GM12878 (cell line): ENCODE data around the genes ELOVL4 and TPBG.

- RAMPAGE, long total RNA = no peak
- RRBS, 2 experiments = no CpG with 5 or more reads among the region's 4 CpGs
CAGE:
- cytosol, long polyA minus RNA = no peak
- cytosol, long polyA plus RNA = no peak
- long polyA plus RNA = start-site peak on the minus strand at chr6:79064123-79064533, 44 and 32 reads in 2 replicates
- nucleolus, long total RNA = no peak
- nucleus, long polyA plus RNA = no peak
- nucleus, long total RNA = no peak
These were observed 13.9 kb downstream of the PHIP start for GRCh38 chr6:79064083-79064636.

GRCh38 chr6:79079794-79080098, 1.7 kb upstream of the PHIP start:
- RAMPAGE, long total RNA = no peak
CAGE:
- cytosol, long polyA minus RNA = no peak
- cytosol, long polyA plus RNA = no peak
- long polyA plus RNA = no peak
- nucleolus, long total RNA = no peak
- nucleus, long polyA plus RNA = no peak
- nucleus, long total RNA = no peak

GRCh38 chr6:79538350-79539016, 1.3 kb upstream of the LCA5 start:
- RAMPAGE, long total RNA = no peak
- RRBS, 2 experiments = no CpG with 5 or more reads among the region's 11 CpGs
CAGE:
- cytosol, long polyA minus RNA = no peak
- cytosol, long polyA plus RNA = no peak
- long polyA plus RNA = no peak
- nucleolus, long total RNA = no peak
- nucleus, long polyA plus RNA = no peak
- nucleus, long total RNA = no peak

DNA sequence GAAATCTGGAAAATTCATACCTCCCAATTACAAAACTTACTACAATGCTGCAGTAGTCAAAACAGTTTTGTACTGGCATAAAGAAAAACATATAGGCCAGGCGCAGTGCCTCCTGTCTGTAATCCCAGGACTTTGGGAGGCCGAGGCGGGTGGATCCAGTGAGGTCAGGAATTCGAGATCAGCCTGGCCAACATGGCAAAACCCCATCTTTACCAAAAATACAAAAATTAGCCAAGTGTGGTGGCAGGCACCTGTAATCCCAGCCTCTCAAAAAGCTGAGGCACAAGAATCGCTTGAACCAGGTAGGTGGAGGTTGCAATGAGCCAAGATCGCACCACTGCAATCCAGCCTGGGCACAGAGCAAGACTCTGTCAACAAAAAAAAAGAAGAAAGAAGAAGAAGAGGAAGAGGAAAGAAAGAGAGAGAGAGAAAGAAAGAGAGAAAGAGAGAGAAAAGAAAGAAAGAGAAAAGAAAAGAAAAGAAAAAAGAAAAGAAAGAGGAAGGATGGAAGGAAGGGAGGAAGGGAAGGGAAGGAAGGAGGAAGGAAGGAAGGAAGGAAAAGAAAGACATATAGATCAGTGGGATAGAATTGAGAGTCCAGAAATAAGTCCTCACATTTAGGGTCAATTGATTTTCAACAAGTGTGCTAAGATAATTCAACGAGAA, 34.1 kb upstream of the SH3BGRL2 start:
- RAMPAGE, long total RNA = no peak
- RRBS, 2 experiments = no CpG with 5 or more reads among the region's 7 CpGs
CAGE:
- cytosol, long polyA minus RNA = no peak
- cytosol, long polyA plus RNA = no peak
- long polyA plus RNA = no peak
- nucleolus, long total RNA = no peak
- nucleus, long polyA plus RNA = no peak
- nucleus, long total RNA = no peak

- RAMPAGE, long total RNA = no peak
- RRBS, 2 experiments = 5% methylated on average over 27 to 31 of the region's 68 CpGs
CAGE:
- cytosol, long polyA minus RNA = no peak
- cytosol, long polyA plus RNA = no peak
- long polyA plus RNA = no peak
- nucleolus, long total RNA = no peak
- nucleus, long polyA plus RNA = no peak
- nucleus, long total RNA = no peak
These were observed at the start of gene ELOVL4 for GRCh38 chr6:79947321-79948015. TSS of gene ELOVL4 (minus strand) at chr6:79947553.

GRCh38 chr6:81748366-81748996, 4.0 kb downstream of the TENT5A start:
- RAMPAGE, long total RNA = no peak
- RRBS, 2 experiments = no CpG with 5 or more reads among the region's 1 CpG
CAGE:
- cytosol, long polyA minus RNA = no peak
- cytosol, long polyA plus RNA = no peak
- long polyA plus RNA = no peak
- nucleolus, long total RNA = no peak
- nucleus, long polyA plus RNA = no peak
- nucleus, long total RNA = no peak

DNA sequence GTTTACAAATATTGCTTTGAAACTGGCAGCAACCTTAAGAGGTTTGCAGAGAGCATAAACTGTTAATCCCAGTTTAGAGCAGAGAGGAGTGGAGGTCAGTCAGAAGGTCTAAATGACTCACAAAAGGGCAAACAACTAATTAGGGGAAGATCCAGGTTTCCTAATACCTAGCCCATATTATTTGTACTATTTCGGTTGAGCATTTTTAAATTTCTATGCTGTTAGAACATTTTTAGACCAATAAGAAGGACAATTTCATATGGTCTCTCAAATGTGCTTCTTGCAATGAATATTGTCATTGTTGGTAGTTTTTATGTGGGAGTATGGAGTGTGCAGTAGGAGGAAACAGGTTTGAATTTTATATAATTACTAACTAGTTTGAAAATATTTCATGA, 35.4 kb upstream of the TENT5A start:
- RAMPAGE, long total RNA = no peak
- RRBS, 2 experiments = no CpG with 5 or more reads among the region's 1 CpG
CAGE:
- cytosol, long polyA minus RNA = no peak
- cytosol, long polyA plus RNA = no peak
- long polyA plus RNA = no peak
- nucleolus, long total RNA = no peak
- nucleus, long polyA plus RNA = no peak
- nucleus, long total RNA = no peak

- RAMPAGE, long total RNA = no peak
- RRBS, 2 experiments = no CpG with 5 or more reads among the region's 5 CpGs
CAGE:
- cytosol, long polyA minus RNA = no peak
- cytosol, long polyA plus RNA = no peak
- long polyA plus RNA = no peak
- nucleolus, long total RNA = no peak
- nucleus, long polyA plus RNA = no peak
- nucleus, long total RNA = no peak
These were observed 139.5 kb upstream of the TENT5A start for GRCh38 chr6:81891903-81892362.

DNA sequence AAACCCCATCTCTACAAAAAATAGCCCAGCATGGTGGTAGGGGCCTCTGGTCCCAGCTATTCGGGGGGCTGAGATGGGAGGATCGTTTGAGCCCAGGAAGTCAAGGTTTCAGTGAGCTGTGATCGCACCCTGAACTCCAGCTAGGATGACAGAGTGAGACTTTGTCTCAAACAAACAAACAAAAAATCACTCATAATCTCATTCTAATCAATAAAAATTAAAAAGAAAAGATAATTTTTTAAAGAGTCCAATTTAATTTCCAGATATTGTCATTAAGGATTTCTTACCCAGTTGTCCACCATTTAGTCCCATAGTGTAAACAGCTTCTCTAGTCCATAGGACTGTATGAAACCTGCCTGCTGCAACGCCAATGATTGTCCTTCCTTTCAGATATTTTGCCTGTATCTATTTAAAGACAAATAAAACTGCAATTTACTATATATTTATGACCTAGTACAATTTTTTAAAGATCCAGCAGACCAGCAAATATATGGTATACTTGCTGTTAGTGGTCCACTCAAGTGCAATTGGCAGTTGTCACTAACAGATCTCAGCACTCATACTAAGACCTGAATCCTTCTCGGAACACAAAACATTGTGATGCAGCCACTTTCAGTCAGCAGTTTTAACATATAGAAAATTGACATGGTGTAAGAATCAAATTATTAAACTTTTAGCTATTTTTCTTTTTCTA, 23.6 kb downstream of the IBTK start:
- RAMPAGE, long total RNA = no peak
- RRBS, 2 experiments = no CpG with 5 or more reads among the region's 5 CpGs
CAGE:
- cytosol, long polyA minus RNA = no peak
- cytosol, long polyA plus RNA = no peak
- long polyA plus RNA = no peak
- nucleolus, long total RNA = no peak
- nucleus, long polyA plus RNA = no peak
- nucleus, long total RNA = no peak

GRCh38 chr6:82363580-82363956, at the start of gene TPBG:
TSS of gene TPBG (plus strand) at chr6:82363817.
- RAMPAGE, long total RNA = no peak
- RRBS, 2 experiments = 4 to 27% methylated on average over 14 of the region's 33 CpGs
CAGE:
- cytosol, long polyA minus RNA = start-site peak on the plus strand at chr6:82363684-82363690, 16 reads; start-site peak on the plus strand at chr6:82363821-82363848, 42 reads
- cytosol, long polyA plus RNA = no peak
- long polyA plus RNA = no peak
- nucleolus, long total RNA = start-site peak on the plus strand at chr6:82363849-82363871, 34 reads
- nucleus, long polyA plus RNA = no peak
- nucleus, long total RNA = no peak

DNA sequence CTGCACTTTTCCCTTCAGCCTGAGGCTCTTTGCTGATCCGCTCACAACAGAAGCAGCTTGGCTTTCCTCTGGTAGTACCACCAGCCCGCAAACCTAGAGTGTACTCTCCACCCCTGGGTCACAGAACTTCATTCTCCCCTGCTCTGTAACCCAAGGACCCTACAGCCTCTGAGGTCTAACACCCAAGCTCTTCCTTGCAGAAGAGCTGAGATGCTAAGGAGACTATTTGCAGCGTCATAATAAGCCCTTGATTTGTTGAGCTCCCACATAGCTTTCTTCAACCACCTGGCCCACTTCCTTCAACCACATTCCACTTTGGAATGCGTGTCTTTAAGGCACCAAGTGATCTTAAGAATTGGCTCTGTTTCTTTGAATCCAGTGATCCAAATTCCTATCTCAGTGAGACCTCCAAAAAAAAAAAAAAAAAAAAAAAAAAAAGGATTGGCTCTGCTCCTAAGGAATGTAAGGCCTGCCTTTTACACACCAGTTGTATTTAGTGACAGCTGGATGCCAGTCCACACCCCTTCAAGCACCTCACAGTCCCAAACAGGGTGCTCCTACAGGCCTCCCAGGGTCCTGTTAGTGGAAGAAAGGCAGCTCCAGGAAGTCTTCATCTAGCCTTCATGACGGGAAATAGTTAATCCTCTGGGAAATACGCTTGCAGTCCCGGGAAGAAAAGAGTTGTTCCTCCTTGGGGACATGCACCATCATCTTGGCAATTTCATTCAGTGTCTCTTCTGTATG, 106.2 kb downstream of the UBE3D start:
- RAMPAGE, long total RNA = no peak
- RRBS, 2 experiments = no CpG with 5 or more reads among the region's 7 CpGs
CAGE:
- cytosol, long polyA minus RNA = no peak
- cytosol, long polyA plus RNA = no peak
- long polyA plus RNA = no peak
- nucleolus, long total RNA = no peak
- nucleus, long polyA plus RNA = no peak
- nucleus, long total RNA = no peak

DNA sequence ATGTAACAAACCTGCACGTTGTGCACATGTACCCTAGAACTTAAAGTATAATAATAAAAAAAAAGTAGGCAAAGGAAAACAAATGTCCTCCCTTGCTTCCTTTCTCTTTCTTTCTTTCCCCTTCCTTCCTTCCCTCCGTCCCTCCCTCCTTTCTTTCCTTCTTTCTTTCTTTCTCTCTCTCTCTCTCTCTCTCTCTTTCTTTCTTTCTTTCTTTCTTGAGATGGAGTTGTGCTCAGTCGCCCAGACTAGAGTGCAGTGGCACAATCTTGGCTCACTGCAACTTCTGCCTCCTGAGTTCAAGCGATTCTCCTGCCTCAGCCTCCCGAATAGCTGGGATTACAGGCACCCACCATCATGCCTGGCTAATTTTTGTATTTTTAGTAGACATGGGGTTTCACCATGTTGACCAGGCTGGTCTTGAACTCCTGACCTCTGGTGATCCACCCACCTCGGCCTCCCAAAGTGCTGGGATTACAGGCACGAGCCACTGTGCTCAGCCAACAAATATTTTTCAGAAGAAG, 108.0 kb downstream of the RWDD2A start:
- RAMPAGE, long total RNA = no peak
- RRBS, 2 experiments = no CpG with 5 or more reads among the region's 7 CpGs
CAGE:
- cytosol, long polyA minus RNA = no peak
- cytosol, long polyA plus RNA = no peak
- long polyA plus RNA = no peak
- nucleolus, long total RNA = no peak
- nucleus, long polyA plus RNA = no peak
- nucleus, long total RNA = no peak

DNA sequence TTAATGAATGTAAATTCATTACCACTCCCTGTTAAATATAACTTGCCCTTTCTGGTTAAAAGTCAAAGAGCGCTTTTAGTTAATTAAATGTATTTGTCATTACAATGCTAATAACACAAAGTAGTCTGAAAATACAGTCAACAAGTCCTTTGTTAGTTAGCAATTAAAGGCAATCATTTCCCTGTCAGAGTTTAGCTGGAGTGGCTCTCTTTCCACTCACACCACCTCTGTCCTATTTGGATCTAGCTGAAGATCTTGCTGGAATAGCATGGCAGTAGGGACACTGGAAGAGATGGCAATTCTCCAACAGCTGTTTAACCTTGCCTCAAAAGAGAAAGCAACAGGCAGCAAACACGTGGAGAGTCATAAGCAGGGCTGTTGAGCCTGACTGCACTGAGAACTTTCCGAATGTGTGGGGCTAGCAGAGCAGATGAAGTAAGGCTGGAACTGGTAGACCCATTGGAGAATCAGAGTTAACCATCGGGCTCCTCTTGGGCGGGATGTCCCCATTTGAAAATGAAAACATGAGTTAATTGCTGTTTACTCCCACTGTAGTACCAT, 38.1 kb upstream of the PRSS35 start:
- RAMPAGE, long total RNA = no peak
- RRBS, 2 experiments = no CpG with 5 or more reads among the region's 5 CpGs
CAGE:
- cytosol, long polyA minus RNA = no peak
- cytosol, long polyA plus RNA = no peak
- long polyA plus RNA = no peak
- nucleolus, long total RNA = no peak
- nucleus, long polyA plus RNA = no peak
- nucleus, long total RNA = no peak

- RAMPAGE, long total RNA = no peak
- RRBS, 2 experiments = no CpG with 5 or more reads among the region's 5 CpGs
CAGE:
- cytosol, long polyA minus RNA = no peak
- cytosol, long polyA plus RNA = no peak
- long polyA plus RNA = no peak
- nucleolus, long total RNA = no peak
- nucleus, long polyA plus RNA = no peak
- nucleus, long total RNA = no peak
These were observed 84.2 kb downstream of the CYB5R4 start for GRCh38 chr6:83943559-83944201.

DNA sequence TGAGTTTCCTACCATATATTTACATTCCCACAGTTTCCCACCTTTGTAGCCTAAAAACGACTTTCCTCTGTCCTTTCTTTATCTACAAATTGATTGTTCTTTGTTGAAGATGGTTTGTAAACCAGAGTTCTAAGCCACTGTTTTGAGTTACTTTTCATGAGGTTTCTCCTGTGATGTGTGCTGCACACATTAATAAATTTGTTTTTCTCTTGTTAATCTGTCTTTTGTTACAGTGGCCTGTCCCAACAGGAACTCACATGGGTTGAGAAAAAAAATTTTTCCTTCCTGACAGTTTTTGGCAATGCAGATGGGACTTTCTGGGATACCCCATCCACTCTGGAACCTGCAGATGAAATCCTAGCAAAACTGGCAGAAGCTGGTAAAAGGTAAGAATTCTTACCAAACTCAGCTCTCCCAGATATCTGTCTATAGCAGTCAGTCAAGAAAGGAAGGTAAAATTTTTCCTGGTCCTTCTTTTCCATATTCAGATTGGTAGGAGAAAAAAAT, 88.2 kb downstream of the CEP162 start:
- RAMPAGE, long total RNA = no peak
- RRBS, 2 experiments = no CpG with 5 or more reads among the region's 1 CpG
CAGE:
- cytosol, long polyA minus RNA = no peak
- cytosol, long polyA plus RNA = no peak
- long polyA plus RNA = no peak
- nucleolus, long total RNA = no peak
- nucleus, long polyA plus RNA = no peak
- nucleus, long total RNA = no peak

- RAMPAGE, long total RNA = no peak
- RRBS, 2 experiments = 4 to 24% methylated on average over 6 to 12 of the region's 43 CpGs
CAGE:
- cytosol, long polyA minus RNA = no peak
- cytosol, long polyA plus RNA = start-site peak on the minus strand at chr6:84762652-84762863, 23 and 16 reads in 2 replicates
- long polyA plus RNA = no peak
- nucleolus, long total RNA = no peak
- nucleus, long polyA plus RNA = no peak
- nucleus, long total RNA = no peak
These were observed 2.0 kb downstream of the TBX18 start for GRCh38 chr6:84762144-84763053.

DNA sequence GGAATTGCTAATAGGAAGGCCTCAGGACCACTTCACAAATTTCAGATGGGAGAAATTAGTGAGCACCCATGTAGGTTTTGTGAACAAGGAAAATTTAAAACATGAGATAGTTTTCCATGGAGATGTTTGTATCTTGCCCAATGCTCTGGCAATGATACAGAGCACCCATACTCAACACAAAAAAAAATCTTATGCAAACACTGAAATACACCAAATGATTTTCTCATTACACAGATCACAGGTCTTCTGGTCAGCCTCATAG, 189.6 kb upstream of the TBX18 start:
- RAMPAGE, long total RNA = no peak
CAGE:
- cytosol, long polyA minus RNA = no peak
- cytosol, long polyA plus RNA = no peak
- long polyA plus RNA = no peak
- nucleolus, long total RNA = no peak
- nucleus, long polyA plus RNA = no peak
- nucleus, long total RNA = no peak

GRCh38 chr6:85453380-85453896, 3.6 kb downstream of the NT5E start:
- RAMPAGE, long total RNA = no peak
- RRBS, 2 experiments = no CpG with 5 or more reads among the region's 2 CpGs
CAGE:
- cytosol, long polyA minus RNA = no peak
- cytosol, long polyA plus RNA = no peak
- long polyA plus RNA = no peak
- nucleolus, long total RNA = no peak
- nucleus, long polyA plus RNA = no peak
- nucleus, long total RNA = no peak

GRCh38 chr6:85594389-85594811, 742 bp upstream of the SNX14 start:
- RAMPAGE, long total RNA = no peak
- RRBS, 2 experiments = no CpG with 5 or more reads among the region's 13 CpGs
CAGE:
- cytosol, long polyA minus RNA = no peak
- cytosol, long polyA plus RNA = no peak
- long polyA plus RNA = no peak
- nucleolus, long total RNA = no peak
- nucleus, long polyA plus RNA = no peak
- nucleus, long total RNA = no peak

GRCh38 chr6:85609626-85610879, 16.4 kb upstream of the SNX14 start:
- RAMPAGE, long total RNA = no peak
- RRBS, 2 experiments = no CpG with 5 or more reads among the region's 4 CpGs
CAGE:
- cytosol, long polyA minus RNA = no peak
- cytosol, long polyA plus RNA = no peak
- long polyA plus RNA = no peak
- nucleolus, long total RNA = no peak
- nucleus, long polyA plus RNA = no peak
- nucleus, long total RNA = no peak